HEK293 (cell line): ENCODE measurements around a stretch of chr14.

- PRO-cap = no peak
- RRBS, 2 experiments = 100% methylated on average over 1 of the region's 11 CpGs; no CpG with 5 or more reads in 1 of the 2 experiments
Observed at GRCh38 chr14:59583121-59583523, 6.5 kb upstream of the CCDC175 start.

- PRO-cap = bidirectional peak, plus-strand start at chr14:59630732, minus-strand start at chr14:59630623
- RRBS, 2 experiments = 6% methylated on average over 7 of the region's 62 CpGs; no CpG with 5 or more reads in 1 of the 2 experiments
Observed at GRCh38 chr14:59630170-59631167, 53.9 kb upstream of the CCDC175 start.

DNA sequence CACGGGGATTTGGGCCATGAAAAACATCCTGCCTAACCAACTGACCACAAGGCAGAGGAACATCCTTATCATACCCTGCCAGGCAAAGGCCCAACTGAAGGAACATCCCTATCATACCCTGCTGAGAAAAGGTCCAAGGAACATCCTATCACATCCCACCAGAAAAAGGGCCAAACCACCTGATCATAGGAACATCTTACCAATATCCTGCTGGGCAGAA lies 30.0 kb upstream of the RTN1 start:
- PRO-cap = no peak
- RRBS, 2 experiments = no CpG with 5 or more reads among the region's 1 CpG

GRCh38 chr14:60151748-60152118 lies 13.5 kb downstream of the DHRS7 start:
- PRO-cap = no peak
- RRBS, 2 experiments = no CpG with 5 or more reads among the region's 3 CpGs

- PRO-cap = bidirectional peak, plus-strand start at chr14:60248172, minus-strand start at chr14:60248017
- RRBS, 2 experiments = no CpG with 5 or more reads among the region's 12 CpGs
Observed at GRCh38 chr14:60247794-60248275, 1.2 kb upstream of the PPM1A start.

GRCh38 chr14:60282618-60282990 lies 33.6 kb downstream of the PPM1A start:
- PRO-cap = no peak
- RRBS, 2 experiments = no CpG with 5 or more reads among the region's 5 CpGs

- PRO-cap = no peak
- RRBS, 2 experiments = no CpG with 5 or more reads among the region's 7 CpGs
Observed at GRCh38 chr14:60304479-60304843, 55.4 kb downstream of the PPM1A start.

DNA sequence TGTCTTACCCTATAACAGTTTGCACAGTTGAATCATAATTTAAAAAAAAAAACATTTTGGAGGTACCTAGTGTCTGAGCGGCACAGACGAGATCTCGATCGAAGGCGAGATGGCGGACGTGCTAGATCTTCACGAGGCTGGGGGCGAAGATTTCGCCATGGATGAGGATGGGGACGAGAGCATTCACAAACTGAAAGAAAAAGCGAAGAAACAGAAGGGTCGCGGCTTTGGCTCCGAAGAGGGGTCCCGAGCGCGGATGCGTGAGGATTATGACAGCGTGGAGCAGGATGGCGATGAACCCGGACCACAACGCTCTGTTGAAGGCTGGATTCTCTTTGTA lies 88.2 kb downstream of the C14orf39 start:
- PRO-cap = no peak
- RRBS, 2 experiments = no CpG with 5 or more reads among the region's 23 CpGs

- PRO-cap = no peak
- RRBS, 2 experiments = no CpG with 5 or more reads among the region's 15 CpGs
Observed at GRCh38 chr14:60516042-60516449, 7.1 kb downstream of the SIX6 start.

DNA sequence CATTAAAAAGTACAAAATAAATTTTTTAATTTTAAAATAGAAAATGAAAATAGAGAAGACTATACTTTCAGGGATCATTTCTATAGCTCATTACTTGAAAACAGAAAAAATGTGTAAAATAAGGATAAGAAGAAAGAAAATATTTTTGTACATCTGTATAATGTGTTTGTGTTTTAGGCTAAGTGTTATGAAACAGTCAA lies 42.4 kb downstream of the SIX1 start:
- PRO-cap = no peak

GRCh38 chr14:60643841-60644136 lies 5.5 kb downstream of the SIX1 start:
- PRO-cap = no peak
- RRBS, 2 experiments = 78 to 96% methylated on average over 6 to 7 of the region's 13 CpGs

GRCh38 chr14:60721201-60722349 lies 2.6 kb downstream of the SIX4 start:
- PRO-cap = bidirectional peak, plus-strand start at chr14:60721663, minus-strand start at chr14:60721539; bidirectional peak, plus-strand start at chr14:60721868, minus-strand start at chr14:60721757
- RRBS, 2 experiments = 1 to 2% methylated on average over 34 to 37 of the region's 83 CpGs

DNA sequence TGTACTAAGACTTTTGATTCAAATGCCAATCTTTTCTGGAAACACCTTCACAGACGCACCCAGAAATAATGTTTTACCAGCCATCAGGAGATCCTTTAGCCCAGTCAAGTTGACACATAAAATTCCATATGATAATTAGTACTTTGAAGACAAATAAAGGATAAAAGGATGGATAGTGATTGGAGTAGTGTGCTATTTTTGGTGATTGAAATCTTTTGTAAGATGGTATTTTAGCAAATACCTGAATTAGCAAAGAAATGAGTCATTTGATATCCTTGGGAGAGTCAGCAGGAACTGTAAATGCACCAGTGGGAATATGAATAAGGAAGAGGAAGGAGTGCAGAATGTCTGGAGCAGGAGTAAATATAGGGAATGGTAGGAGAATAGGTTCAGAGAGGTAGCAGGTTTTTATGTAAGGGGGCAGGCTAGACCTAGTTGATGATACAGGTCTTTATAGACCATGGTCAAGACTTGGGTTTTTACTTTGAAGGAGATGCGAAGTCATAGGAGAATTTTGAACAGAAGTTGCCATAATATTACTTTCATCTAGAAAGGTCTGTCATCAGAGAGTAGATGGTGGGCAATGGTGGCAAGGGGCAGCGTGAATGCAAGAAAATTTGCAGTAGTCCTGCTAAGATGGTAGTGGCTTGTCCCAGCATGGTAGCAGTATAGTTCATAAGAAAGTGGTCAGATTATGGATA lies 74.9 kb downstream of the TRMT5 start:
- PRO-cap = no peak
- RRBS, 2 experiments = no CpG with 5 or more reads among the region's 3 CpGs

- PRO-cap = no peak
- RRBS, 2 experiments = no CpG with 5 or more reads among the region's 3 CpGs
Observed at GRCh38 chr14:61098362-61098561, 117.2 kb downstream of the SLC38A6 start.

- PRO-cap = no peak
- RRBS, 2 experiments = no CpG with 5 or more reads among the region's 9 CpGs
Observed at GRCh38 chr14:61145119-61145916, 135.8 kb downstream of the TMEM30B start.

DNA sequence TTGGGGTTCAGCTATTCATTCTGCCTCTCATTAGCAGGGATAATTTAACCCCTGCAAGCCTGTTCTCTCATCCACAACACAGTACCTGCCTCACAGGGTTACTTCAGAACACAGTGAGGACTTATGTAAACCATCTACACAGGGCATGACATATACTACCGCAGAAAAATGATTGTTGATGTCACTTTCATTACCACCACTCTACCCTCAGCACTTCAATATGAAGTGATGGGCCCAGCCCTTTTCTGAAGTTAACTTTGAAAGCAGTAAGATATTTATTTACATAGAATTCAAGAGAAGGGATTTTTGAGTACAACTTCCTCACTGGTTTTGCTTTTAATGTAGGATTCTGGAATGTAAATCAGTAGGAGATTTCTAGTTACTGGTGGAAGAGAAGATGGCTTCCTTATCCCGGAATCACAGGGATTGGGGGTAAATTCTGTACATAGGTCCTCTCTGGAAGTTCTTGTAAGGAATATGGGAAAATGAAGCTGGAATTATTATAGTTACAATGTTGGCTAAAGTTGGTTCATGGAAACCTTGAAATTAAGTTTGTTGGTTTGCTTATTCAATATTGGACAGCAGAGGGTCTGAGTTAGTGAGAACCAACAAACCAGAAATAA lies 14.7 kb downstream of the PRKCH start:
- PRO-cap = no peak
- RRBS, 2 experiments = no CpG with 5 or more reads among the region's 2 CpGs

- PRO-cap = no peak
- RRBS, 2 experiments = no CpG with 5 or more reads among the region's 5 CpGs
Observed at GRCh38 chr14:61360791-61361311, 39.5 kb downstream of the PRKCH start.

- PRO-cap = no peak
- RRBS, 2 experiments = no CpG with 5 or more reads among the region's 2 CpGs
Observed at GRCh38 chr14:61557276-61557661, 138.0 kb upstream of the HIF1A start.

DNA sequence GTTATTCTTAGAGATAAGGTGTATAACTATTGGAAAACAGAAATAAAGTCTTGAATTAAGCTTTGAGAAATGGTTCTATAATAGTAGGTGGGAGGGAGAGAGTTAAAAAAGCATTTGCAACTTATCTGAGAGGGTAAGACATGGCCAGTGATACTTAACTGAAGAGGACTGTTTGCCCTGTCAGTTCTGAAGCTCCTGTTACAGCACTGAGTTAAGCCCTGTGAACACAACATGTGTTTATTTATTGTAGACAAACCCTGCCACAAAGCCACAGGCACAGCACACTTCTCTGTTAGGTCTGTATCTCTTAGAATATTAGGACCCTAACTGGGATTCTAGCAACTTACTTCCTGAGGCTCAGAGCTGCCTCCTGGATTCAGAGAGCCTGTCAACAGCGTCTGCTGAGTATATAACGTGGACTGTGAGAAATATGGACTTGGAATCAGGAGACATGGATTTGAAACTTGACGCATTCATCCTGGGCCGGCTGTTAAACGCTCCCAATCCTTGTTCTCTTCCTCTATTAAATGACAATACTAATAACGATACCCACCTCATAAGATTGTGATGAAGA lies 135.0 kb upstream of the HIF1A start:
- PRO-cap = no peak
- RRBS, 2 experiments = no CpG with 5 or more reads among the region's 6 CpGs

GRCh38 chr14:61567958-61569315 lies 126.9 kb upstream of the HIF1A start:
- PRO-cap = no peak
- RRBS, 2 experiments = 20 to 65% methylated on average over 16 of the region's 48 CpGs